ENCODE data around the gene AP2A2.

DNA sequence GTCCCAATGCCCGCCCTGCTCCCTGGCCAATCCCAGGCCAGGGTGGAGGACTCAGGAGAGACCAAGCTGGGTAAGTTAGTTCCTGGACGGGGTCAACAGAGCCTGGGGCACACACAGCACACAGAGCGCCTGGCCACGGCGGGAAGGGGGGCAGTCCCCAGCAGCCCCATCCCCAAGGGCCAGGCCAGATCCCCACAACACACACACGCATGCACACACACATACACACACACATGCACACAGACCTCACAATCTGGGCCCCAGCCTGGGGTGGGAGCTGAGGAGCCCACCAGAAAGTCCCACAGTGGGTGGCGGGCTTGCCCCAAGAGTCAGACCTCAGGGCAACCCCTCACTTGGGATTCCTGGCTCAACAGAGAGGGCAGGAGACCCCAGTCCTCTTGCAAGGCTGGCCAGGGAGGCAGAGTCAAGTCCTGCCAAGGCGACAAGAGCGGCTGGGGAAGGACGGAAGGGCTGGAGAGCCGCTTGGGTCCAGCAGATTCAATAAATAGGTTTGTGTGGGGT lies 1.2 kb upstream of the CEND1 start:
- PRO-cap = no peak

DNA sequence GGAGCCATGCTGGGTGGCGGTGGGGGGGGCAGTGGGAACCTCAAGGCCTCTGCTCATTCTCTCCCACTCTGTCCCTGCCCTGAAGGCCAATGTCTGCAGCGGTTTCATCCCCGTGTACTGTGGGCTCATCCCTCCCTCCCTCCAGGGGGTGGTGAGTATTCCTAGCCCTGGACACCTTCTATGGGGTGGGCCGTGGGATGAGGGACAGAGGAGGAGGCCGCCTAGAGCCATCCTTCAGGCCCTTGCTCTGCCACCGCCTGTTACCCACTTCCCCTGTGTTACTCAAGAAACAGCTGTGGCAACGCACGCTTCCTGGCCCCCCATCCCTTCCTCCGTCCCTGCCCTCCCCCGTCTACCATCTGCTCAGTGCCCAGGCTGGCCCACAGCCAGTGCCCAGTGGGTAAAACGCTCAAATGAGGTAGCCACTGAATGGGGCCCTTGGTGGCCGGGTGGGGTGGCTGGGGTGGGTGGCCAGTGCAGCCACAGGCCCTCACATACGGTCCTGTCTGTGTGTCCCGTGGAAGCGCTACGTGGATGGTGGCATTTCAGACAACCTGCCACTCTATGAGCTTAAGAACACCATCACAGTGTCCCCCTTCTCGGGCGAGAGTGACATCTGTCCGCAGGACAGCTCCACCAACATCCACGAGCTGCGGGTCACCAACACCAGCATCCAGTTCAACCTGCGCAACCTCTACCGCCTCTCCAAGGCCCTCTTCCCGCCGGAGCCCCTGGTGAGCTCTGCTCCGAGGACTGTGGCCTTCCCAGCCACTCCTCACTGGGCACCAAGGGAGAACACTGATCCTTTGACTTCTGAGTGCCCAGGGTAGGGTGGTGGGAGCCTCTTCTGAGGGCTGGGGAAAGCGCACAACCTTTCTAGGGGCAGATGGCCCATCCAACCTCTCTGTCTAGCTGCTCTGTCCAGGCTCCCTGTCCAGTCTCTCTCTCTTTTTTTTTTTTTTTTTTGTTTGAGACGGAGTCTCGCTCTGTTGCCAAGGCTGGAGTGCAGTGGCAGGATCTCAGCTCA lies 3.5 kb downstream of the PNPLA2 start:
- PRO-cap = no peak

GRCh38 chr11:828474-828859 lies 748 bp downstream of the CRACR2B start:
- PRO-cap = no peak

- PRO-cap = no peak
Measured at GRCh38 chr11:838265-839381, 3.7 kb downstream of the POLR2L start.

GRCh38 chr11:840809-841408 lies 1.4 kb downstream of the POLR2L start:
- PRO-cap = no peak

DNA sequence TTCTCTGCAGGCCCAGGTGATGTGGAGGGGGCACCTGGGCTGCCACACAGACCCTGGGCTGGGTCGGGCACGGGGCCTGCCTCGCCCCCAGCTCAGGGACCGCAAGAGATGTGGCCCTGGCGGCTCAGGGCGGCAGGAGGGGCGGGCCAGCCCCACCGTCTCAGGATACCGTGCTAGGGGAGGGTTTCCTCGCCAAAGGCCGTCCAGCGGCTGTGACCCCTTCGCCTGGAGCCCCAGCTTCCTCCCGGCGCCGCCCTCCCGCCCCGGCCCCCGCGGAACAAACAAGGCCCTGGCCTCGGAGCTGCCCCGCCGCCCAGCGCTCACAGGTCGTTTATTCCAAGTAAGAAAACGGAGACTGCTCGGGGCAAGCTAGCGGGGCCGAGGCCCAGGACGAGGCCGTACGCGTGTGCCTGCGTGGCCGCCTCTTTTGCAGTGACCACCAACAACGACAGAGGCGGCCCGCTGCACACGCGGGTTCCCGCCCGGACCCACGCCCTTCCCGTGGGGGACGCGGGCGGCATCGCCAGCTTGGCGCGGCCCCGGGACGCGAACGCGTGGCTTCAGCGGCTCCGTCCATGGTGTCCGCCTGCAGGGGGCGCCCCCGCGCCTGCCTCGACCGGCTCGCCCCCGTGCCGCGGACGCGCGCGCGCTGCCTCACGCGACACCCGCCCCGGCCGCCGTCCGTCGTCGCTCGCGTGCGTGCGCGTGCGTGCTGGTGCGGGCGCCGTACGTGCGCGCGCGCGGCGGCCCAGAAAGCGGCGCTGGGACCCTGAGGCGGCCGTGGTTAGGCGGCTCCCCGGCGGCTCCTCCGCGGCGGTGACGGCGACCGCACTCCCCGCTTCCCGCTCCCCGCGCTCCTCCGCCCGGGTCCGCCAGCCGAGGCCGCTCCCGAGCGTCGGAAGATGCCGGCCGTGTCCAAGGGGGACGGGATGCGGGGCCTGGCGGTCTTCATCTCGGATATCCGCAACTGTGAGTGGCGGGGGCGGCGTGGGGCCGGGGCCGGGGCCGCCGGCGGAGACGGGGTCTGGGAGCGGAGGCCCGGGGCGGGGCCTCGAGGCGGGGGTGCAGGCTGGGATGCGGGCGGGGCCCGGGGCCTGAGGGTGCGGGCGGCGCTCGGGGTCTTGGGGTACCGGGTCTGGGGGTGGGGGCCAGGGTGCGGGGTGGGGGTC lies at the start of gene AP2A2:
AP2A2 (plus strand) TSS at position 751 of the 1,169 bp plus-strand sequence.
- PRO-cap = no peak

DNA sequence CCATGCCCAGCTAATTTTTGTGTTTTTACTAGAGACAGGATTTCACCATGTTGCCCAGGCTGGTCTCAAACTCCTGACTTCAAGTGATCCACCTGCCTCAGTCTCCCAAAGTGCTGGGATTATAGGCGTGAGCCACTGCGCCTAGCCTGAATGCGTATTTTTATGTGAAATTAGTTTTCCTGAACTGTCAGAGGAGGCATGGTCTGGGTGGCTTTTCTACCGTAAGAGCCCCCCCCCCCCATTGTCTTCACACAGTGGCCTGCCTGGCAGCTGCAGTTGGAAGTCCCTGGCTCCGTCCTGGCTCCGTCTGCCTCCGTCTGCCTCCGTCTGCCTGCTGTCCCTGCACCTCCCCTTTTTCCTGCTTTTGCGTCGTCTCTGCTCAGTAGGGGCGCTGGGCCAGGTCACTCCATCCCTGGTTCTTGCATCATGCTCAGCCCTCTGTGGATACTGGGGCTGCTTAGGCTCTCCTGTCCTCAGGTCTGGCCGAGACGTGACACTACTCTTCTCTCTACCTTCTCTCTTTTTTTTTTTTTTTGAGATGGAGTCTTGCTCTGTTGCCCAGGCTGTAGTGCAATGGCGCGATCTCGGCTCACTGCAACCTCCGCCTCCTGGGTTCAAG lies 27.8 kb downstream of the AP2A2 start:
- PRO-cap = no peak

- PRO-cap = no peak
Measured at GRCh38 chr11:975842-976256, 50.2 kb downstream of the AP2A2 start.

GRCh38 chr11:1017244-1018030 lies 19.1 kb downstream of the MUC6 start:
- PRO-cap = no peak

- PRO-cap = no peak
Measured at GRCh38 chr11:1087798-1088582, 51.5 kb upstream of the MUC6 start.

GRCh38 chr11:1103176-1103900 lies 54.4 kb upstream of the MUC5AC start:
- PRO-cap = no peak

GRCh38 chr11:1219585-1220354 lies 3.1 kb upstream of the MUC5B start:
- PRO-cap = no peak

DNA sequence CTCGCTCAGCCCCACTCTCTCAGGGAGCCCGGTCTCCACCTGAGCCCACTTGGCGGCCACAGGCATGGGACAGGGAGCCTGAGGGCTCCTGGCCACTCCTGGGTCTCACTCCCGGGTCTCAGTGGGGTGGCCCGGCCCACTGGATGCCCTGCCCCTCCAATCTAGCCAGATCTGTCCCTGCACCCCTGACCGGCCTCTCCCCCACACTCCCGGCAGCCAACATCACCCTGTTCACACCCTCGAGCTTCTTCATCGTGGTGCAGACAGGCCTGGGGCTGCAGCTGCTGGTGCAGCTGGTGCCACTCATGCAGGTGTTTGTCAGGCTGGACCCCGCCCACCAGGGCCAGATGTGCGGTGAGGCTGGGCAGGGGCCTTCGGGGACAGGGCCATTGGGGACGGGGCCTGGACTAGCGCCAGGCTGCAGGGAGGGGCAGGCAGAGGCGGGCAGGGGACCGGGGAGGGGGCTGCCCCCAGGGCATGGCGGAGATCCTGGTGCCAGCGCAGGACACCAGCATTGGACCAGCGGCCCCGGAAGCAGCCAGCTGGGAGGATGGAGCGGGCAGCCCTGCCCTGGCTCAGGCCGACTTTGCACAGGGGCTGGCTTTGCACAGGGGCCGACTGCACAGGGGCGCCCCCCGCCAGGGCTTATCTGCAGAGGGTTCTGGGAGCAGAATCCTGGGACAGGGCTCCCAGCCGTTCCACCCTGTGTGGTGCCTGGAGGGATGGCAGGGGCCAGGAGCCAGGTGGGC lies 8.5 kb downstream of the MUC5B start:
- PRO-cap = no peak

DNA sequence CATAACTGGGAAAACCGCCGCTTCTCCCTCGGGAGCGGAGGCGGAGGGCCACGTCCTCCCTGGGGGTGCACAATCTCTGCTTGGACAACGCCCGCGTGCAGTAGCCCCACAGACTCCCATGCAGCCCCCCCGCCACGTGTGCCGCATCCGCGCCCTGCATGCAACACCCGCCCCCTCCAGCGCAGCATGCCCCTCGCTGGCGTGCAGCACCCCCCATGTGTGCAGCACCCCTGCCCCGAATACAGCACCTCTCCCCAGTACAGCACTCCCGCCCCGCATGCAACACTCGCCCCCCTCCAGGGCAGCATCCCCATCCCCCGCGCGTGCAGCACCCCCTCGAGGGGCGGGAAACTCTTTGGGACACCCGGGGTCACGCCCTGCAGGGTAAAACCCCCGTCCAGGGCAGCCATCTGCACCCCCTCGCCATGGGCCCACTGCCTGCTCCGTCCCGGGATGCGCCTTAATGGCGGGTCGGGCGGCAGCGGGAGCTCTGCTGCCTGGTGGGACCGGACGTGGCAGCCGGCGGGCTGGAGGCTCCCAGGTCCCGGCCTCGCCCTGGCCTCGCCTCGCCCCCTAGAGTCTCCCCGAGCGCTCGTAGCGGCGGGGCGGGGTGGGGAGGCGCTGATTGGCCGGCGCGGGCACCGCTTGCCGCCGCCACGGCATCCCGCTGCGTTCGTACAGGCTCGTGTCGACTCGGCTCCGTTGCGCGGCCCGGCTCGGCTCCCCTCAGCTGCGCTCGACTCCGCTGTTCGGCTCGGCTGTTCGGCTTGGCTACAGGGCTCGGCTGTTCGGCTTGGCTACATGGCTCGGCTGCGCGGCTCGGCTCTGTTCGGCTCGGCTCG lies 538 bp upstream of the BRSK2 start:
- PRO-cap = bidirectional peak, plus-strand start at position 469 of the sequence, minus-strand start at position 569 of the sequence; bidirectional peak, plus-strand start outside the sequence, minus-strand start at position 728 of the sequence

GRCh38 chr11:1461773-1462097 lies 24.8 kb downstream of the MOB2 start:
- PRO-cap = no peak

DNA sequence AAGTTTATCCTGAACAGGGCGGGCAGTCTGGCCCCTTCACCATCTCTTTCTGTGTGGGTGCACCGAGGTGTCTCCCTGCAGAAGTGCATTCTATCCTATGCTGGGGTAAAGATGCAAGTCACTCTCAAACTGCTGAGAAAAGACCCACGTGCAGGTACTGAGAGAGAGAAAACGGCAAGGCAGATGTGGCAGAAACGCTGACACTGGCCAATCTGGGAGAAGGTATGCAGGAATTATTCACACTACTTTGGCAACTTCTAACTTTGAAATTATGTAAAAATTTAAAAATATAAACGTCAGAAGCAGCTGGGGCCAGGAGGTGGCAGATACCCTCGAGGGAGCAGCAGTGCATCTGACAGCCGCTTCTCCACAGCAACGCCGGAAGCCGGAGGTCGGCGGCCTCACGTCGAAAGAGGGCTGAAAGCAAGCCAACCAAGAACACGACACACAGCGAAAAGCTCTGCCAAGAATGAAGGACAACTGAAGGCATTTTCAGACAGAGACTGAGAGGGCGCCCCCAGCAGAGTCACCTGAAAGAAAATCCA lies 34.2 kb upstream of the MOB2 start:
- PRO-cap = no peak

DNA sequence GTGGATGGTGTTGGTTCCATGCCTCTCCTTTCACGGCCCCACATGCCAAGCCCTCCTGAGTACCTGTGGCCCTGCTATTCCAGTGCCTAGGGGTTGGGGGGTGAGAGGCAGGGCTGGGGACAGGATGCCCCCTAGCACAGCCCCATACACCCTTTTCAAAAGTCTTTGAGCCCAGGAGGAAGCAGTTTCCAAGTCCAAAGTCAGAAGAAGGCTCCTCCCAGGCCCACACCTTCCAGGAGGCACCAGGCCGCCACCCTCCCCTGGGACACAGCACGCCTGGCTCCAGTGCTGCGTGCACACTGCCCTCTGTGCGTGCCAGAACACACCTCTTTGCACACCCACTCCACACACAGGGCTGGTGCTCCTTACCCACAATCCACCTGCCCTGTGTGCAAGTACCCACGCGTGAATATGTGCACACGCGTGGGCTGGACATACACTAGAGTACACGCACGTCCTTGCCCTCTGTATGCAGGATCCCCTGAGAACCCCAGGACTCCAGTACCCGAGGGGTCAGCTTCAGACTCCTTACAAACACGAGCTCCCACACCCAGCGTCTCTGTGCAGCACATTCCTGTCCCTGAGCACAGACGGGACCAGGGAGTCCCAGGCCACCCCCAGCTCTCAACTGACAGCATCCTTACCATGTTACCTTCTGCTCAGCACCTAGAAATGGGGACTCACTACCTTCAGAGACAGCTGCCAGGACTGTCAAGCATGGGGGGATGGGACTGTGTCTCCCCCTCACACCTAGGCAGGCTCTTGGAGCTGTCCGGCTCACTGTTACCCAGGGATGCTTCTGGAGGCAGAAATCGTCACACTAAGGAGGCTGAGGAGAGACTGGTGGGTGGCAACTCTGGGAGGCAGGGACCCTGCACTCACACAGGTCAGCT lies 2.8 kb downstream of the DUSP8 start:
- PRO-cap = no peak

GRCh38 chr11:1570082-1570543 lies 2.0 kb downstream of the DUSP8 start:
- PRO-cap = no peak

DNA sequence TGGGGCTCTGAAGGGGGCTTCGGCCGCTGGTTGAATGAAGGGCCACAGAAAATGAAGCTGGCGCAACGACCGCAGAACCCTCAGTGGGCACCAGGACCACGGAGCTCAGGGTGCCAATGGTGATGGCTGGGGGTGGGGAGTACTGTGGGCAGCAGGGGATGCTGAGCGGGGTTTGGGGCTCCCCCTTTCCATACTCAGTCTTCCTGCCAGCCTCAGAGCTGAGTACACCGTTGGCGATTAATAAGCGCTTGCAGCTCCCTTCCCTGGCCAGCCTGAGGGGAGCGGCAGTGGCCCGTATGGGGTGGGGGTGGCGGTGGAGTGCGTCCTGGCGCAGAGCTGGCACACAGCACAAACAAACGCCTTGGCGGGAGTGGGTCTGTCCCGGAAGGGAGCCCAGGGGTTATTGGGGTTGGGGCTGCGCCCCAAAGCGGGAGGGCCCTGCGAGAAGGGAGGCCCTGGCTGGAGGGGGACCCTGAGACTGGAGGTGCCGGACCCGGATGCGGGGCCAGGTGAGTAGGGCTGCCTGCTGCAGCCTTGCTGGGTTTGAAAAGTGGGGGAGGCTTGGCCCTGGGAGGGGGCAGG lies 1.4 kb upstream of the DUSP8 start:
- PRO-cap = no peak

DNA sequence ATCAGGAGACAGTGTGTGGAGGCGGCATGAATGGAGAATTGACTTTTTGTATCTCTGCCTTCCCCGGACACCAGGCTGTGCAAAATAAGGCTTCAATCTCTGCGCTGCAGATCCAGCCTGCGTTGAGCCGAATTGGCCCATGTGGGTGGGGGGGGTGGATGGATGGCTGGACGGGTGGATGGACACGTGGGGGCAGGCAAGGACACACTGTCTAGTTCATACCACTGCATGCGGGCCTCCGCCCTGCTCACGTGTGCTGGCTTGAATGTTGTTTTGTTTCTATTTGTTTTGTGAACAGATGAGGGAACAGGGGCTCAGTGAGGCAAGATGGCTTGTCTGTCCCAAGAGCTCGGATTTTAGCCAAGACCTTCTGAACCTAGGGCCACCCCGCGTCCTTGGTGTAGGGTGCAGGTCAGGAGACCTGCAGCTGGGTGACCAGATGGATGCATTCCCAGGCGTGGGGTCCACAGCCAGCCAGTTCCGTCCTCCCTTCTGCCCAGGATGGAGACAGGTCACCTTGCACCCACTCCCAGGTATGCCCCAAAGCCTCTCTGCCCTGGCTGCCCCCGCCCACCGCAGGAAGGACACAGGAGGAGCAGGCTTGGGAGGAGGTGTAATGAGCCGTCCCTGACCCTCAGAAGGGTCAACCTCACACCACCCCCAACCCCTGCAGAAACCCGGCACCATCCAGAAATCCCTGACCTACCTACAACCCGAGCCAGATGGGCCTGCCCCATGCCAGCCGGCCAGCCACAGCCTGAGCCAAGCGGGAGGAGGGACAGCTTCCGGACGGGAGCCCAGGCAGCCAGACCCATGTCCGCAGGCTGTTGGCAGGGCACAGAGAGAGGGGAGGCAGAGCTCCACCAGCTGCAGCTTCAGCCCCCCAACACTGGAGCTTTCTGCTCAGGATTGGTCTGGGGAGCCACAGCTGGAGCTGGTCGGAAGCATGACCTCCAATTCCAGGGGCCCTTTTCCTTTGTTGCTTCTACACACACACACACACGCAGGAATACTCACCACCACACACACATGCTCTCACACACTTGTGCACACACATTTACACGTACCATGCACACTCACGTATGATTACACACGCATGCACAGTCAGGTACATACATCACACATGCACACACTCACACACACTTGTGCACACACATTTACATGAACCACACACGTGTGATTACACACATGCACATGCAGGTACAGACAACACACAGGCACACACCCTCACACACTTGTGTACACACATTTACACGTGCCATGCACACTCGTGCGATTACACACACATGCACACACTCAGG lies 5.5 kb downstream of the IFITM10 start:
- PRO-cap = no peak